BJ (cell line): ENCODE results near the genes CUZD1 and HMX3.

DNA sequence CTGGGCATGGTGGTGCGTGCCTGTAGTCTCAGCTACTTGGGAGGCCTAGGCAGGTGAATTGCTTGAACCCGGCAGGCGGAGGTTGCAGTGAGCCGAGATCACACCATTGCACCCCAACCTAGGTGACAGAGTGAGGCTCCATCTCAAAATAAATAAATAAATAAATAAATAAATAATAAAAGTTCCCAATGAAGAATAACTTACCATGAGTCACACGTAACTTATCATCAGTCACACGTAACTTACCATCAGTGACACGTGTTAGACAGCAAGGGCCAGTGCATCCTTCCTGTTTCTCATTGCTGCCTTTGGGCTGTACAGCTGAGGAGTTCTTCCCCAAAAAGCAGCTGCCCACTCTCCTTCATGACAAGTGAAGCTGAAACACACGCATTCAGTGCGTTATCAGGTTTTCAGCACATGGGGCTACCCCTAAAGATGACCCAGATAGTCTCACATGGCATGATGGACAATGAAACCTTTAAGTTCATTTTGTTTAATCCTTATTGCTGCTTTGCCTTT, 58.3 kb downstream of the MCMBP start:
- CAGE, long polyA plus RNA = no peak
- RRBS = no CpG with 5 or more reads among the region's 9 CpGs

- CAGE, long polyA plus RNA = no peak
- RRBS = no CpG with 5 or more reads among the region's 11 CpGs
Observed at GRCh38 chr10:119826368-119827443, 45.9 kb downstream of the MCMBP start.

- CAGE, long polyA plus RNA = no peak
- RRBS = no CpG with 5 or more reads among the region's 11 CpGs
Observed at GRCh38 chr10:120880109-120880719, 29.1 kb downstream of the WDR11 start.

DNA sequence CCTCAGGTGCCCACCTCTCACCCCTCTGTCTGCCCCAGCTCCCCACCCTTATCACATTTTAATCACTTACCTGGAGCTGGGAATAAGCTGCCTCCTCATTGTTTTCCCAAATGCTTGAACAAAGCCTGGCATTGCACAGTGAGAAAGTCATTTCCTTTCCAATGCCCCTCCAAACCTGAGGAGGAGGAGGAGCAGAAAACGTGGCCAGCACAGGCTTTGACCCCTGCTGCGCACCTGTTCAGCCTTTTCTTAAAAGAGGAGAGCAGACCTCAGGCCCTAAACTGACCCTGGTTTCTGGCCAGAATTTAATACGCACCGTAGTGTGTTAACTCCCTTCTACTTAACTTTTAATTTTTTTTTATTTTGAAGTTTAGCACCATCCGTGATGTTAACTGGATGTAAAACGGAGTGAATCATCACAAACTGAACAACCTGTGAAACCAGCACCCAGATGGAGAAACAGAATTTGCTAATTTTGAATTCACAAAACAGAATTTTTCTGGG, 129.5 kb downstream of the WDR11 start:
- CAGE, long polyA plus RNA = no peak
- RRBS = no CpG with 5 or more reads among the region's 6 CpGs

- CAGE, long polyA plus RNA = no peak
- RRBS = no CpG with 5 or more reads among the region's 9 CpGs
Observed at GRCh38 chr10:121487870-121488267, 110.4 kb downstream of the FGFR2 start.

GRCh38 chr10:121594523-121595030, 3.7 kb downstream of the FGFR2 start:
- CAGE, long polyA plus RNA = no peak
- RRBS = no CpG with 5 or more reads among the region's 5 CpGs

DNA sequence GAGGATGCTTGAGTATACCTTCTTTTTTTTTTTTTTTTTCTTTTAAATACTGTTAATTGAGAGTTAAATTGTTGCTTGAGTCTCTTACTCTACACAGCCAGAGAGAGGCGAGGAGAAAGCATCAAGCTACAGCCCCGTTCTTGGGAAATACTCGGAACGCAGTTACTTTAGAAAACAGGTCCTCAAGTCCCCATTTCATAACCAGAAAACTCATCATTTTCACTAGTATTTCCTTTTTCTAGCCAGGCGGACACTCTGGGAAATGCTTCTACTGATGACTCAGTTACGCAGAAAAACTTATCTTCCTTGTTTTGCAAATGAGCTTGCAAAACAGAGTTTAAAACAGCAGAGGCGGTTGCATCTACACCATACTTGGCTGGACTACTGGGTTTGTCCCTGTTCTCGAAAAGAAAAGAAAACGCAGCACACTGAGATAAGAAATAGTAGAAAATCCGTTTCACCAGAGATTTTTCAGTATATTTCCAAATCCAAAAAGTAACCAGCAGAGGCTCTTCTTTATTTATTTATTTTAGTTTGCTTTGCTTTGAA, 111.5 kb upstream of the FGFR2 start:
- CAGE, long polyA plus RNA = no peak
- RRBS = no CpG with 5 or more reads among the region's 10 CpGs

- CAGE, long polyA plus RNA = no peak
- RRBS = no CpG with 5 or more reads among the region's 7 CpGs
Observed at GRCh38 chr10:121973474-121973957, 1.5 kb downstream of the NSMCE4A start.

DNA sequence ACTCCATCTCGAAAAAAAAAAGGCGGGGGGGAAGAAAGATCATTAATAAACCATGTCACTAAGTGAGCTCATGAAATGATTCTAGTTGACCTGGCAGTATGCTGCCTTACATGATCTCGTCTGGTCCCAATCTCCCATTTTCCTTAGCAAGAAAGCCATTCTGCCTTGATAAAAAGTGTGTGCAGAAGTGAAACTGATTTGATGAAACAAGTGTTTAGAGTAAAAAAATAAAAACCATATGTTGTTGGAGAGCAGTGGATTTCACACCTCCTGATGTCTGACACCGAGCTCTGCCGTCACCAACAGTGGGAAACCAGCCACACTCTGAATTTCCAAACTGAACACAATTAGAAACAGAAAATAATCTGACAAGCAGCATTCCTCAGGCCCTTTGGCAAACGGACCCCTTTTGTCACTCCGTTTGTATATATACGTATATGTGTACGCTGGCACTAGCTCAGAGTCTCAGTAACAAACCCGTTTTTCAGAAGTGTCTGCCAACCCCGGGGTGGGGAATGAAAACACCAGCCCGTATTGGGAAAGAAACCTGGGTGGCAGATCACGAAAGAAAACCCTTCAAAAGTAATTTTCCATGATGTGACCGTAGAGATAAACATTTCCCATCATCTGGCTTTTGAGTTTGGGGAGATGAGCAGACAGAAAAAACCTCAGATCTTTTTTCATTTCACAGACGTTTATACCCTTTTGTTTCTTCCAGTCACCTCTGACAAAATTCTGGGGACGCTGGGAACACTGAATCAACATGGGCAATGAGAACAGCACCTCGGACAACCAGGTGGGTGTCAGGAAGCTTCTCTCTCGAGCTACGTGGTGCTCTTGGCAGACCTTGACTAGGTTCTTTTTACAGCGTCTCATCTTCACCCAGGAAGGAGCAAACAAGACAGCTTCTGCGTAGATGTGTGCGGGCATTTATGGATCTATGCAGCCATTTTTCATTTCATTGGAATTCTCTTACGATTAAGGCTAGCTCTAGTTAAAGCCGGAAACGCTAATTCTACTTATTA, 32.6 kb downstream of the TACC2 start:
- CAGE, long polyA plus RNA = no peak
- RRBS = no CpG with 5 or more reads among the region's 25 CpGs

DNA sequence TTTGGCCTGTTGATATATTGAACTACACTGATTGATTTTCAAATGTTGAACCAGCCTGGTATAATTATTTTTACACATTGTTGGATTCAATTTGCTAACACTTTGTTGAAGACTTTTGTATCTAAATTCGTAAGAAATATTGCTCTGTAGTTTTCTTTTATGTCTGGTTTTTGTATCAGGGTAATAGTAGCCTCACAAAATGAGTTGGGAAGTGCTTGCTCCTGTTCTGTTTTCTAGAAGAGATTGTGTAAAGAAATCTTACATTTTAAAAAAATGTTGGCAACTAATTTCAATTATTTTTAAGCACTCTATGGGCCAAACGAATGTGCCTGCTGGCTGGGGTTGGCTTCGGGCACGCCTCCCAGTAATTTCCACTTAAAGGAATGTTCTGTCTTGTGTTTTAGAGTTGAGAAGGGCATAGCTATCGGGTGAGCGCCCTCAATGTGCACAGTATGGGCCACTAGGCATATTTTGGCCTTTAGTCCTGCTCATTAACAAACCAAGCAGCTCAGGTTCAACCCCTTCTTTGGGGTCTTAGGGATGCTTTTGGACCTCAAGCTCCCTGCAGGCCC, 40.4 kb downstream of the TACC2 start:
- CAGE, long polyA plus RNA = no peak
- RRBS = no CpG with 5 or more reads among the region's 6 CpGs

DNA sequence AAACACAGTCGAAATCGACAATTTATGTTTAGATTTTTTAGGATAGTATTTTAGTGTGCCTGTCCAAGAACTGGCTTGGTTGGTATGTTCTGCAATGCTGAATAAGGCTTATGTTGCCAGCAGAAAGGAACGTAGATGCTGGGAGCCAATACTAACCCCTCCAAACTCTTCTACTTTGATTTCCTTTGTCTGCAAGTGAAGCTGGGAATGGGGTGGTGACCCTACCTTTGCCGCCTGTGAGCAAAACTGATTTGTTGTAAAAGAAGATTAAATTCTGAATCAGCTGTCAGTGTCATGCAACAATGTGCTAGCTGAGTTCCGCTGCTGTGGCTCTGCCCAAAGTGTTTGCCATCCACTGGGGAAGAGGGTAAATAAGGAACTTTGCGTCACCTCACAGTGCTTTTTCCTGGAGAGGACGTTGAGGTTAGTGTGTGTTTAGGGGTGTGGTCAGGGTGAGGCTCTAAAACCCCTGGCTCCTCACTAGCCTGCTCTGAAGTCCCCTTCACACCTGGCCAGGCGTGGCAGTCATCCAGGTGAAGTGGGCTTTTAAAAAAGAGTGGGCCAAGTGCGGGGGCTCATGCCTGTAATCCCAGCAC, 44.4 kb downstream of the TACC2 start:
- CAGE, long polyA plus RNA = no peak
- RRBS = no CpG with 5 or more reads among the region's 9 CpGs

DNA sequence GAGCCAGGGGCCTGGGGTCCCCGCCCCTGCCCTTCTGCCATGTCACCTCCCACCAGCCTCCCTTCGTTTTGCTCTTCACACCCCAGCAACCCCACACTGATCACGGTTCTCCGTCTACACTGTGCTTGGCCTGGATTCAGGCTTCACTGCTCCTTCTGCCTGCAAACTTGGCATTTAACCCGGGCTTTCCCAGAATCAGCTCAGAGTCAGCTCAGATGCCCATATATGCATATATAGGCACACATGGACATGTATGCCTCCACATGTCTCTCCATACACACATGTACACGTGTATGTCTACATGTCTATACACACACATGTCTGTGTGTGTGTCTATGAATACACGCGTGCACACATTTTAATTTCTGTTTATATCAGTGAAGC, 137.9 kb upstream of the BTBD16 start:
- CAGE, long polyA plus RNA = no peak
- RRBS = no CpG with 5 or more reads among the region's 8 CpGs

DNA sequence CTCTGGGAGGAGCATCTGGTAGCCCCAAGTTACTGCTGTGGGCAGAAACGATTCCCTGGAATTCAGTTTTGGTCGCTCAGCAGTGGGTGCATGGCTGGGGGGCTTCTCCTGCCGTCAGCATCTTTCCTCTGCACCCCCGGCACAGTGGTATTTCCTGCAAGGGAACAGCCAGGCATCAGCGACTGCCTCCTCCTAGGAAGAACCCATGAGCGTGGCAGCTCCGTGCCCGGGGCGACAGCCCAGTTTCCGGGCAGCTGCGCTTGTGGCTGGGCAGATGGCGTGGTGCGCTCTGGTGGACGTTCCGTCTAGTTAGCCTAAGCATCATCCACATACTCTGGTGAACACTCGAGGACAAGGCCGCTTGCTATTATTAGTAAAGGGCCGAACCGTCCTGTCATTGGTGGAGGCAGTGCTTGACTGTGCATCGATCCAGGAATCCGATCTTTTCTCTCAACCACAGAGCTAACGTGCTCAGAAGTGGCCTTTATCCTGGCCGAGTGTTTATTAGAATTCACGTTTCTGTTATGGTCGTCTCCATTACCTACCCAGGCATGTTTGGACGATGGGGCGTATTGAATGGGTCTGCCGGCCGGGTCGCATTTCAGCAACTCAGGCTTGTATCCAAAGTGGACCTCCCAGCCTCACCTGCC, 106.8 kb upstream of the BTBD16 start:
- CAGE, long polyA plus RNA = no peak
- RRBS = 33% methylated on average over 4 of the region's 30 CpGs

GRCh38 chr10:122324466-122324840, 50.1 kb upstream of the PLEKHA1 start:
- CAGE, long polyA plus RNA = no peak
- RRBS = no CpG with 5 or more reads among the region's 2 CpGs

DNA sequence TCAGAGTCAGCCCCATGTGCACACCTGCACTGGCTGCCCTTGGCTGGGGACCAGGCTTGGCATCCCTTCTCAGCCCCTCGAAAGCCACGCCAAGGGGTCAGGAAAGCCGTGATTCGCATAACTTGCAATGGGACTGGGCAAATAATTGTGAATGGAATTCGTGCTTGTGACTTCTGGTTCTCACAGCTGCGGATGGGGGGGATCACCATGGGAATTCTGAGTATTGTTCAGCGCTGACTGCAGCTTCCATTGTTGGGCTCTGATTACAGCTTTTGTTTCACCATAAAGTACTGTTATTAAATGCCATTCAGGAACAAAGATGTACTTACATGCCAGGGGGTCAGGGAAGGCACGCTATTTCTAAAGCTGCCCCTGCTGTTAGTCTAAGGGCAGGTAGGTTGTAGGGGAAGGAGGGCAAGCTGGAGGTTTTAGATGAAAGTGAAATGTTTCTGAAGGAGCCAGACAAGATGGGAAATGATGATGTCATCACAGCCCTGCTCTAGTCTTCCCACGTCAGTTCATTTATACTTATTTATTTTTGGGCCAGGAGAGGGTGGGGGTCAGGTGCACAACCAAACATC, 5.8 kb upstream of the PLEKHA1 start:
- CAGE, long polyA plus RNA = no peak
- RRBS = no CpG with 5 or more reads among the region's 9 CpGs

DNA sequence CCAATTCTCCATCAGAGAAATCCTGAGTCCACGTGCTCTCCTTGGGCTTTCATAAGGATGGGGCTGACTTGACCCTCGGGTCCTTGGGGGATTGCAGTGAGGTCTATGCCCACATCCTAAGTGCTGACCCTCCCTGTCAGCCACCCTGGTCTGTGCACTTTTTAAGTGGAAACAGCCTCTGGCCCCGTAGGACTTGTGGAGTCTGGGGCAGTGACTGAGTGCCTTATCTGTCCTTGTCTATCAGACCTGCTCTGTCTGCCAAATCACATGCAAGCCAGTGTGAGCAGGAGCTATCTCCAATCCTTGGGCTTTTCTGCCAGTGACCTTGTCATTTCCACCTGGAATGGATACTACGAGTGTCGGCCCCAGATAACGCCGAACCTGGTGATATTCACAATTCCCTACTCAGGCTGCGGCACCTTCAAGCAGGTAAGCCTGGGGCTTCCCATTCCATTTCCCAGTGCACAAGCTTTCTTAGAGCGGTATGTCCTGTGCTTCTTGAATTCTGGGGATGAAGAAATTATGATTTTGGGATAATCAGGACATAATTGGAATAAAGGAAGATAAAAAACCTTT, 35.7 kb upstream of the SPADH start:
- CAGE, long polyA plus RNA = no peak
- RRBS = no CpG with 5 or more reads among the region's 9 CpGs

- CAGE, long polyA plus RNA = no peak
- RRBS = no CpG with 5 or more reads among the region's 6 CpGs
Observed at GRCh38 chr10:122845701-122846018, at the start of gene CUZD1. Gene CUZD1 (minus strand): TSS chr10:122845857.

DNA sequence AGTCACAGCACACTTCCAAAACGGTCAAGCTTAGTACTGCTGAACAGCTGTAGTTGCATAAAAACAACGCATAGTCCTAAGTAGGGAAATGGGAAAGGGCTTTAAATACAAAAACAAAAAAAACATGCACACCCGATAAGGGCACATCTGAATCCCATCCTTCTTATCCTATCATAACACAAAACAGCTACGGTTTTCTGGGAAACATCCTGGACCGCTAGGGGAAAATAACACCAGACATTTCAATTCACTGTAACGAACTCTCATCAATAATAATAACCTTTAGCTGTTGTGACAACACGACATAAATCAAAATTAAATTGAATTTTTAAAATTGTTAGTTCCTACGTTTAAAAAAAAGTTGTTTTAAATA, 1.1 kb downstream of the IKZF5 start:
- CAGE, long polyA plus RNA = no peak
- RRBS = no CpG with 5 or more reads among the region's 8 CpGs

GRCh38 chr10:123135040-123136366, at the start of gene HMX3:
Gene HMX3 (plus strand): TSS chr10:123135970.
- CAGE, long polyA plus RNA = no peak
- RRBS = 3% methylated on average over 48 of the region's 144 CpGs

DNA sequence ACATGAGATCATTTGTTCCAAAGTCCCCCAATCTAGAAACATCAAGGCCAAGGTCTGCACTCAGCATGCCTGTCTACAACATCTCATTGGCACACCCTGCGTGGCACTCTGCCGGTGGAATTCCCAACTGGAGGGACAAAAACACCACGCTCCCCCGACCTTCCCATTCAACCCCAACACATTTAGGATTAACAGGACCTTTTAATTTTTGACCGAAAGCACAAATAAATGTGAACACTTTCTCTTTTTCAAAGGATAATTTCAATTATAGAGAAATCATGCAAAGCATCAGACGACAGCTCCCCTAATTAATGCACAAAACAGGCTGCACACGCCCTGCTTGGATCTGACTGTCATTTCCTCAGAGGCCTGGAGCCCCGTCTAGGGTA, 31.3 kb downstream of the CPXM2 start:
- CAGE, long polyA plus RNA = no peak
- RRBS = no CpG with 5 or more reads among the region's 8 CpGs